ENCODE results near the genes PCDH11X, PCDH19 and CENPI.

DNA sequence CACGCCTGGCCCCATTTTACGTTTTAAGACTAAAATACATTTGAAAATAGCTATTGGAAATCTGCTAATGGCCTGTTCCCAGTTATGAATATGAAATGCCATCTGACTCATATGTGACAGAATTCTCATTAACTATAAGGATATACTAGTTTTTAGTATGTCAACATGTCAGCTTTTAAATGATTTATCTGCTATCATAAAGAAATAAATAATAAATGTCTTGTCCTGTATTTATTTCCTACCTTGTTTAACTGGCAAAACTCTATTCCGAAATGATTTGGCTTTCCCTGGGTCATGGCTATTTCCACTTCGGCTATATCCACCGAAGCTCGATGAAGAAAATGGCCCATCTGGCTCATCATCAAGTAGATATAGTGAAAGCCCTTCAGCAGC lies 128.6 kb downstream of the BRWD3 start:
- PRO-cap, result no peak
- RRBS, result no CpG with 5 or more reads among the region's 6 CpGs

DNA sequence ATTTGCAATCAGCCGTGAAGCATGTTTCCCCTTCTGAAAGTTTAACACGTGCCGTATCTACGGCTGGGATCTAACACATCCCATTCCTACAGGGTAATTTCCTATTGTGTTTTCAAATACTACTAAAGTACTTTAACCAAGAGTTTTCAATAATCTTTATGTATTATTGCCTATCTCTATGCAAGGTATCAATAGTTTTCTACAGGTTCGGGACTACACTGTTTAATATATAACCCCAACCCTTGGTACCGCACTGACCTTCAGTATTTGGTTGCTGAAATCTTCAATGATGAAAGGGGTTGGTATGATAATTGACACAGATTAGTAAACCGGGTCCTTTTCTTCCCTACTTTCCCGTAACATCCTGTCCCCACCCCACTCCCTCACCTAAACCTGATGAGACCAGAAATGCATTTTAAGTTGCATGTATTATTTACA lies 825 bp upstream of the BRWD3 start:
- PRO-cap, result bidirectional peak, plus-strand start at position 60 of the sequence, minus-strand start at position 77 of the sequence; bidirectional peak, plus-strand start at position 287 of the sequence, minus-strand start at position 262 of the sequence
- RRBS, result no CpG with 5 or more reads among the region's 8 CpGs

DNA sequence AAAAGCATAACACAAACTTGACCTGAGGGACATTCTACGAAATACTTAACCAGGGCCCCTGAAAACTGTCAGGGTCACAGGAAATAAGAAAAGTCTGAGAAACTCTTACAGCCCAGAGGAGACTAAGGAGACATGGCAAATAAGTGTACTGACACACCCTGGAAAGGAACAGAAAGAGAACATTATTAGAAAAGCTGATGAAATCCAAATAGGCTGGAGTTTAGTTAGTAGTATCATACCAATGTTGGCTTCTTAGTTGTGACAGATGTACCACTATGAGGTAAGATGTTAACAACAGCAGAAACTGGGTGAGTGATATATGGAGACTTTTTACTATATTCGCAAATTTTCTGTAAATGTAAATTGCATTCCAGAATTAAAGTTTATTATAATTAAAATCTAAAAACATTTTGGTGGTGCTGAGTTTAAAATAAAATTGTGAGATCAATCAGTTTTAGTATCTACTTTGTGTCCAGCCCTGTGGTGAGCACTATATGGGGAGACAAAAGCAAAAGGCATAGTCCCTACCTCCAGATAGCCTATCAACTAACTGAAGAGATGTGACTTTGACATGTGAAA lies 60.6 kb downstream of the SH3BGRL start:
- PRO-cap, result no peak
- RRBS, result no CpG with 5 or more reads among the region's 2 CpGs

- PRO-cap, result no peak
- RRBS, result no CpG with 5 or more reads among the region's 2 CpGs
These were observed 5.5 kb downstream of the RPS6KA6 start for GRCh38 chrX:84182558-84182914.

- PRO-cap, result no peak
- RRBS, result no CpG with 5 or more reads among the region's 4 CpGs
These were observed 227.5 kb upstream of the HDX start for GRCh38 chrX:84729769-84730063.

DNA sequence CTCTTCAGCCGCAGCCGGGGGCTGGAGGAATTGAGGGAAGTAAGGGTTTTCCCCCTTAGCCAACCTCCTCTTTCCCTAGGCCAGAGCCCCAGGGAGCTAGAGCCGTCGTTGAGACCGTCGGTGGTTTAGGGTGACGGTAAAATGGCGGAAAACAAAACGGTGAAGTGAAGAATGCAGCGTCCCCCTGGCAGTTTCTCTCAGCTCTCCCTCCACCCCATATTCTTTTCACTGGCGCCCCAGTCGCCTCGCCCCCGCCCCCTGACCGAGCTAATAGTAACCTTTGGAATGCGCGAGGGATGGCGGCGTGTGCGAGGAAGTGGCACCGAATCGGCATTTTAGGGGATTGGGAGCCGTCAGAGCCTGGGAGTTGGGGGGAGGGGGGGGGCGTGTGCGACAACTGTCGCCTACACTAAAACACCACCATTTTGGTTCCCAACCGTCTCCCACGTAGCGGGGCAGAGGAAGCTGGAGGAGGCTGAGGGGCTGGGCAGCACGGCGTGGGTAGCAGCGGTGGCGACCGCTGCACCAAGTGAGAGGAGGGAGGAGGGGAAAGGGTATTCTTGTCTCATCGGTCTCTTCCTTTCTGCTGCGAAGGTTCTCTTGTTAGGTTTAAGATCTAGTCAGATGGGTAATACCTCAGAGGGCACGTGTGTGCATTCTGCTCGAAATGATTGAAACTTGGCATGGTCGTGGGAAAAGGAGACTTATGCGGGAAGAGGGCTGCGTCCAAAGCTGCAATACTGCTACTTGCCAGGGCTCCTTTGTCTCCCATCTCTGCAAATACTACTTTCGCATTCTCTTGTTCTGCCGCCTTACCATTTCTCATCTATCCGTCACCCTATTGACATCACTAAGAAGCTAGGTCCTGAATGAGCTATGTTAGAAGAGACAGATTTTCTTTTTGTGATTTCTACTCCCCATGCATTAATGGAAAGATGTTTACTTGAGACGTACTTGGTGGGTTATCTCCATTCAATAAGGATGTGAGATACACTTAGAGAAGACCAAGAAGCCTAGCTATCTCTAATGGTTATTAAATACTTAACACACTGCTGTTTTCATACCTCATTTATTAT lies 906 bp downstream of the ZNF711 start:
- PRO-cap, result no peak
- RRBS, result no CpG with 5 or more reads among the region's 45 CpGs

DNA sequence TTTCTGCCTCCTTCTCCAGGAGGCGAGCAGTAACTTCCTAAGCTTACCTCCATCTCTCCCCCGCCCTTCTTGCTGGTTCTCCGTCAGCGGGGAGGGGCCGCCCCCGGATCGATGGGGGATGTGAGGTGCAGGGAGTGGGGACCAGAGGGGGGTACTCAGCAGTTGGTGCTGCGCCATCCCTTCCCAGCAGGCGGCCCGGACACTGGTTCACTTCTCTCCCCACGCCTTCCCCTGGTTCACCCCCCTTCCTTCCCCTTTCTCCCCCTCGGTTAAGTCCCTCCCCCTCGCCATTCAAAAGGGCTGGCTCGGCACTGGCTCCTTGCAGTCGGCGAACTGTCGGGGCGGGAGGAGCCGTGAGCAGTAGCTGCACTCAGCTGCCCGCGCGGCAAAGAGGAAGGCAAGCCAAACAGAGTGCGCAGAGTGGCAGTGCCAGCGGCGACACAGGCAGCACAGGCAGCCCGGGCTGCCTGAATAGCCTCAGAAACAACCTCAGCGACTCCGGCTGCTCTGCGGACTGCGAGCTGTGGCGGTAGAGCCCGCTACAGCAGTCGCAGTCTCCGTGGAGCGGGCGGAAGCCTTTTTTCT lies at the start of gene PCDH11X:
TSS of gene PCDH11X (plus strand) at position 322 of the 585 bp plus-strand sequence.
- PRO-cap, result no peak
- RRBS, result no CpG with 5 or more reads among the region's 36 CpGs

- PRO-cap, result no peak
- RRBS, result 41% methylated on average over 3 of the region's 73 CpGs
These were observed 2.4 kb downstream of the PCDH11X start for GRCh38 chrX:91781148-91782385.

GRCh38 chrX:94700805-94701320 lies 1026.9 kb downstream of the FAM133A start:
- PRO-cap, result no peak
- RRBS, result no CpG with 5 or more reads among the region's 9 CpGs

DNA sequence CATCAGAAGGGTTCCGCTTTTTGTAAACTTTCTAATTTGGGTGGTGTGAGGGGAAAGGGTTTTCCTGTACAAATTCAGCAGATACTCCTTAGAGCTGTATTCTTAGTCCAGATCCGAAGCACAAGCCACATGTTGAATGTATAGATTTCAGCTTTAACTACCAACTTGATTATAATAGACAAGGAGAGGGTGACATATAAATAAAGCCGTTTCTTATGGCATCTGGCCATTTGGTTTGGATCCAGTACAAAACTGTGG lies 1.3 kb downstream of the DIAPH2 start:
- PRO-cap, result bidirectional peak, plus-strand start at position 99 of the sequence, minus-strand start outside the sequence
- RRBS, result no CpG with 5 or more reads among the region's 3 CpGs

GRCh38 chrX:96885376-96885575 lies 1.6 kb downstream of the RPA4 start:
- PRO-cap, result no peak
- RRBS, result no CpG with 5 or more reads among the region's 2 CpGs

DNA sequence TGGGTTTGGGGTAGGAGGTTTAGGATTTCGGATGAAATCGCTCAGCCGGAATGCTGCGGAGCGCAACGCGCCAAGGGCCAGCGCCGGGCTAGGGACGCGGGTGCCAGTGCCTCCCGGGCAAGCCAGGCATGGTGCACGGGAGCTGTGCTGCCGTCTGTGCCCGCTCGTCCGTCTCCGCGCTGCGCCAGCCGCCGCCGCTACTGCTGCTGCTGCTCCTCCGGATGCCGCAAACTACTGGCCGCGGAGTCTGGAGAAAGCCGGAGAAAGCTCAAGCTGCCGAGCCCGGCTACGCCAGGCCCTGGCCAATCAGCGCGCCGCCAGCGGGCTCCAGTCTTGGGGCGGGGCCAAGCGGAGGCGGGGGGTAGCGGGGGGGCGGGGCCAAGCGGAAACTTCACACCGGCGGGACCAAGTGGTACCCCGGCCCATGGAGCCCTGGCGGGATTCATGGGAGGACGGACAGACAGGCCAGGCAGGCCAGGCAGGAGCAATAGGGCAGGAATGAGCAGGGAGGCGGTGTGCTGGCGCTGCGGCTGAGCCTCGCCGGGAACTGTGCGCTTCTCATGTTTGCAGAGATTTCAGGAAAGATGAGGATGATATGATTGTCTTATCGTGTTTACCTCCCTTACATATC lies at the start of gene PCDH19:
TSS of gene PCDH19 (minus strand) at position 236 of the 631 bp plus-strand sequence.
- PRO-cap, result bidirectional peak, plus-strand start at position 167 of the sequence, minus-strand start at position 236 of the sequence
- RRBS, result 25% methylated on average over 7 of the region's 53 CpGs

DNA sequence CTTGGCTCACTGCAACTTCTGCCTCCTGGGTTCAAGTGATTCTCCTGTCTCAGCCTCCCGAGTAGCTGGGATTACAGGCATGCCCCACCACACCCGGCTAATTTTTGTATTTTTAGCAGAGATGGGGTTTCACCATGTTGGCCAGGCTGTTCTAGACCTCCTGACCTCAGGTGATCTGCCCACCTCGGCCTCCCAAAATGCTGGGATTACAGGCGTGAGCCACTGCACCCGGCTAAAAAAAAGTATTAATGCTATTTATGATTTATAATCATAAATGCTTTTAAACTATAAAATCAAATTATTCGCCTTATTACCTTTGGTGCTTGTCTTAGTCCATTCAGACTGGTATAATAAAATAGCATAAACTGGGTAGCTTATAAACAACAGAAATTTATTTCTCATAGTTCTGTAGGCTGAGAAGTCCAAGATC lies 4.6 kb upstream of the CENPI start:
- PRO-cap, result no peak
- RRBS, result no CpG with 5 or more reads among the region's 6 CpGs

DNA sequence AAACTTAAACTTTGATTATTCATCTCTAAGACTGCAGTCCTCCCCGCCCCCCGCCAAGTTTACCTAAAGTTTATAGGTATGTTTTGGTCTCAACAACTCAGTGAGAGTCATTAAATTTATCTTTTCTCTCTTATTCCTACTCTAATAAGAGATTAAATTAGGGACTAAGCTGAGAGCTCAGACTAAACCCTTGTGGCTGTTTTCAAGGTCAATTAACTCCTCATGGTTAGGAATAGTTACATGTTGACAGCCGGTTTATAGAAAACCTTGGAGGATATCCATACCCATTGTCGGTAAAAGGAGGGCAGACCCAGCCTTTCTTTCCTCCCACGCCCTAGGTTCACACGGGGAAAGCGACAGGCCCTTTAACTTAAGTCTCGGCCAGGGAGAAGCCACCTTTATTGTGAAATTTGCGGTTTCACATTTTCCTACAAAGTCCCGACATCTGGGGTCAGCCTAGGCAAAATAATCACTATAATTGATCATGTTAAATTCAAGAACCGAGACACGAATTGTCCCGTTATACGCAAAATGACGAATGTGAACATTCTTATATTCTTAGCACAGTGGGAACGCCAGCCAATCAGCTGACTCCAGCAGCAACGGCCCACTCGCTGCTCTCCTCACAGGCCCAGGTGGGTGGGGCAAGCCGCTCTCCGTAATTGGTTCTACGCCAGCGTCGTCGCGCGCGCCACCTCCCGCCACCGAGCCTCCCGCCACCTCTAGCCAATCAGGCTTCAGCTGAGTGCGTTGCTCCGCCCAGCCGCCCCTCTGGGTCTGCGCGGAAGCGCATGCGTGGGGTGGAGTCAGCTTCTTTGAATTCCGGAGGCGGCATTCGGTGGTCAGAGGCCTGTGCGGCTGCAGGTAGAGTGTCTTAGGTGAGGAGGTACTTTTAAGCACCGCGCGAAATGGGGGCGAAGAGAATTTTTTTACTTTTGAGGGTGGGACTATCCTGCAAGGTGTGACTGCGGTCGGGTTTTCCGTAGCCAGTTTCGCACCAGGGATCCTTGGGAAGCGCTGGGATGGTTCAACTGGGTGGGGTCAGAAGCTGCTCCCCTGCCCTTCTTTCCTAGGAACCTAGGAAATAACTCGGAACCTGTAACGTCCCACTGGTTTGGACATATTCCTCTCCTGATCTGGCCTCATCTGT lies at the start of gene CENPI:
TSS of gene CENPI (plus strand) at position 834 of the 1,150 bp plus-strand sequence.
- PRO-cap, result bidirectional peak, plus-strand start at position 368 of the sequence, minus-strand start at position 372 of the sequence; bidirectional peak, plus-strand start at position 834 of the sequence, minus-strand start at position 526 of the sequence
- RRBS, result no CpG with 5 or more reads among the region's 52 CpGs

GRCh38 chrX:101638228-101638711 lies 15.3 kb downstream of the ARMCX3 start:
- PRO-cap, result no peak
- RRBS, result no CpG with 5 or more reads among the region's 7 CpGs

DNA sequence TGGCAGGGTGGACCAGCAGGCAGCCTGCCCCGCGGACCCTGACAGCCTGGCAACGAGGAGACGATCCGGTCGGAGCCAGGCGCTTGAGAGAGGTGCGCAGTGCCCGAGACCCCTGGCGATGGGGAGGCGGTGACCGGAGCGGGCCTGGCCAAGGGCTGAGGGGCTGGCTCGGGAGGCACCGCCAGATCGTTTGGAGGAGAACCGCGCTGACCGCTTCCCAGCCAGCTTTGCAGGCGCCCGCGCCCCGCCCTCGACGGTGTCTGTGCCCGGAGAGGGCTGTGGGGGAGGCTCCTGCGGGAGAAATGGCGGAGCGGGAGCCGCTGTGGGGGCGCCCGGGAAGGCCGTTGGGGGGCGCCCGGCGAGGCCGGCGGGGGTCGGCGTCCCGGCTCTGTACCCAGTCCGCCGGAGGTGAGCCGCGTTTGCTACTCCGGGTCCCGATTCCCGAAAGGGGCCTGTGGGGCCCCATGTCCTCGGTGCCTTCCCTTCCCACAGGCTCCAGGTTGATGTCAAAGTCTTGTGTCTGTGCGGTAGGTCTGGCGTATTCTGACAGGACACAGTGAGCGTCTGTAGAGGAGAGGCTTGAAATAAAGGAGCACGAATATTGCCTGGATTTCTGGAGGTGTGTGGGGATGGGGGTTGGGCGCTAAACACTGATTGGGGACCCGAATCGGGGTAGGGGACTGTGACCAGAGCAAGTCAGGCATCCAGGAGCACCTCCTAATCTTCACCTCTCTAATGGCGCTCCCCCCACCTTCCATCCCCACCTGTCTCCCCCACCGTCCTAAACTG lies 545 bp downstream of the GPRASP2 start:
- PRO-cap, result bidirectional peak, plus-strand start at position 259 of the sequence, minus-strand start at position 229 of the sequence
- RRBS, result 25% methylated on average over 14 of the region's 58 CpGs

DNA sequence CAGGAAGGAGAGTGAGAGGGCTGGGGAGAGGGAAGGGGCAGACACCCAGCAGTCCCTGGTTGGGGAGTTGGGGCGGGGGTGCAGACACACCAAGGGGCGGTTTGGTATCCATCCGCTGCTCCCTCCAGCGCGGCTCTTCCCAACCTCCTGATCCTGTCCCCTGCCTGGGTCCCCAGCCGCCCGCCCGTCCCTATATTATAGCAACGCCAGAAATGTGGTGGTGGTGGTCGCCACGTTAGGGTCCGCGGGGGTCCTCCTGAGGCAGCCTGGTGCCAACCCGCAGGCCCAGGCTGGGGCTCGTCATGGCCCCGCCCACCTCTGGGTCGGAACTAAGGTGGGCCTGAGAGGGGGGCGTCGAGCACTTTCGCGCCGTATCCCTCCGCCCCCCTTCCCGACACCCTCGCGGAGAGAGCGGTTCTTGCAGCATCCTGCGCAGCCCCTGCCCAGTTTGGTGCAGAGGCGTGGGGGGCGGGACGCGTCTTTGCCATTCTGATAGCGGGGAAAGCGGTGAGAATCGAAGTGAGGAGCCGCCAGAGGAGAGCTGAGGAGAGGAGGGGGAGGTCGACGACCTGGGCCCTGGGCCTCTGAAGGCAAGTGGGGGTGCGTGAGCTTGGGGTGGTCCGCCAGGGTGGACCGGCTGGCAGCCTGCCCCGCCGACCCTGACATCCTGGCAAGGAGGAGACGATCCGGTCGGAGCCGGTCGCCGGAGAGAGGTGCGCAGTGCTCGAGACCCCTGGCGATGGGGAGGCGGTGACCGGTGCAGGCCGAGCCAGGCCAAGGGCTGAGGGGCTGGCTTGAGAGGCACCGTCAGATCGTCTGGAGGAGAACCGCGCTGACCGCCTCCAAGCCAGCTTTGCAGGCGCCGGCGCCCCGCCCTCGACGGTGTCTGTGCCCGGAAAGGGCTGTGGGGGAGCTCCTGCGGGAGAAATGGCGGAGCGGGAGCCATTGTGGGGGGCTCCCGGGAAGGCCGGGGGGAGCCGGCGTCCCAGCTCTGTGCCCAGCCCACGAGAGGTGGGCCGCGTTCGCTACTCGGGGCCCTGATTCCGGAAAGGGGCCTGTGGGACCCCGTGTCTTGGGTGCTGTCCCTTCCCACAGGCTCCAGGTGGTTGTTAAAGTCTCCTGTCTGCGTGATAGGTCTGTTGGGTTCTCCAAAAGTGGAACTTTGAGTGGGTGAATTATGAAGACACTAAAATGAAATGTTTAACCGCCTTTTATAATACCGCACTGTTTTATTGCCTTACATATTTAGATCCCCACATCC lies 25.5 kb downstream of the GPRASP3 start:
- PRO-cap, result no peak
- RRBS, result 86% methylated on average over 22 of the region's 84 CpGs

- PRO-cap, result no peak
- RRBS, result no CpG with 5 or more reads among the region's 7 CpGs
These were observed 3.8 kb downstream of the BEX4 start for GRCh38 chrX:103218671-103219174.

- PRO-cap, result bidirectional peak, plus-strand start at chrX:103254461, minus-strand start at chrX:103254407
- RRBS, result no CpG with 5 or more reads among the region's 32 CpGs
These were observed 915 bp downstream of the TCEAL8 start for GRCh38 chrX:103253573-103254906.

- PRO-cap, result no peak
- RRBS, result no CpG with 5 or more reads among the region's 2 CpGs
These were observed 1.3 kb downstream of the TCEAL9 start for GRCh38 chrX:103357545-103358135.

All from MCF 10A (cell line).